ENCODE measurements around the genes PPP1R14D, CHAC1, NDUFAF1 and RTF1.

DNA sequence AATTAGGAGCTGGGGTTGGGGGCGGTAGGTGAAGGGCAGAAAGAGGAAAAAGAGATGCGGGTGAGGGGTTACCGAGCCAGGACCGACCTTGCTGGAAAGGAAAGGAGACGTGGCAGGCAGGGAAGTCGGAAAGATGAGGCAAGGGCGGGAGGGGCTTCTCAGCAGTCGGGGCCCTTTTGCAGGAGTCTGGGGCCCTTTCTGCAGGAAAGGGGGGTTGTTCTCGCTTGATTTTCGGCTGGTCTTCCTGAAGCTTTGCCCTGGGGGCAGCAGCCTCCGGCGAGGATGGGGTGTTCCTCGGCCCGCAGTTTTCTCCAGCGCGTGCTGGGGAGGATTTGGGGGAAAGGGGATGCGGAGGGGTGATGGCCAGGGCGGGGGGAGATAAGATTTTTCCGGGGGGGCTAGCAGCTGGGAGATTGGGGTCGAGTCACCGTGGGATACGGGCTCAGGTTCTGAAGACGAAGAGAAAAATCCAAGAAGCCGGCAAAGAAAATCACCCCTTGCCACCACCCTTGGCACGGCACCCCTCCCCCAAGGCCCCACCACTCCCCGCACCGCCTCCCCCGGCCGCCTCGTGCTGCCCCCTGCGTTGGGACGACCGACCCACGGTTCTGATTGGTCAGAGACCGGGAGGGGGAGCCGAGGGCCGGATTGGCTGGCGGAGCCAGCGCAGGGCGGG, 431 bp upstream of the BAHD1 start:
- CAGE, long polyA plus RNA: no peak
- RRBS: 2% methylated on average over 14 of the region's 40 CpGs

GRCh38 chr15:40487834-40488229, 17.0 kb downstream of the CHST14 start:
- CAGE, long polyA plus RNA: no peak
- RRBS: 94% methylated on average over 2 of the region's 19 CpGs

- CAGE, long polyA plus RNA: no peak
- RRBS: no CpG with 5 or more reads among the region's 5 CpGs
Measured at GRCh38 chr15:40744209-40744599, 10.8 kb downstream of the RMDN3 start.

- CAGE, long polyA plus RNA: no peak
- RRBS: no CpG with 5 or more reads among the region's 10 CpGs
Measured at GRCh38 chr15:40828536-40829536, at the start of gene PPP1R14D. Gene PPP1R14D (minus strand): TSS chr15:40828708.

DNA sequence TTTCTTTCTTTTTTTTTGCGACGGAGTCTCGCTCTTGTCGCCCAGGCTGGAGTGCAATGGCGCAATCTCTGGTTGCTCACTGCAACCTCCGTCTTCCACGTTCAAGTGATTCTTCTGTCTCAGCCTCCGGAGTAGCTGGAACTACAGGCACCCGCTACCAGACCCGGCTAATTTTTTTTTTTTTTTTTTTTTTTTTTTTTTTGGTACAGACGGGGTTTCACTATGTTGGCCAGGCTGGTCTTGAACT, 1.2 kb downstream of the SPINT1 start:
- CAGE, long polyA plus RNA: no peak
- RRBS: no CpG with 5 or more reads among the region's 11 CpGs

DNA sequence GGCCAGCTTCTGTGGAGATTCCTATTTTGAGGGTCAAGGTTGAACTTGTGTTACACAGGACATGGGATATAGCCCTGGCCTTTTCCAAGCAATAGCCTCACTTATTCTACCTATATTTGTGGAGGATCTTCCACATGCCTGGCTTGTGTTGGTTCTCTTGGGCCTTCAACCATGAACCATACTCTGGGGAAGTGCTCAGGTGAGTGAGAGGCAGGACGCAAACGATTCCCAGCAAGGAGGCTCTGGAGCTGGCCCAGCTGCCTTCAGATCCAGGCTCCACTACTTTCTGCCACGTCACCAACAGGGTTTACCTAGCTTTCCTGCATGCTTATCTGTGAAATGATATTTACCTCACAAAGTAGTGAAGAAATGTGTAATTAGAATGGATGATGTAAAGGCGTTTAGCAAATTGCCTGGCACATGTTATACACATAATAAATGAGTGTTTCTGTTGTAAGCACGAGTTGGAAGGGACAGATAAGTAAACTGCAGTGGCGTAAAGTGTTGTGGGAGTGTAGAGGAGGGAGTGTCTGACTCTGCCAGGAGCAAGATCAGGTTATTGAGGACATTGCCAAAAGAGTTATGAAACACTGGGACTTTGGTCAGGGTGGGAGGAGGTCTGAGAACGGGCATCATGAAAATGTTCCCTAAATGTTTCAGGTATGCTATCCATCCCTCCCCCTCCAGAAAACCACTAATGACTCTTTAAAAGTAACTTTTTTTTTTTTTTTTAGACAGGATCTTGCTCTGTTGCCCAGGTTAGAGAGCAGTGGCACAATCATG, 3.5 kb upstream of the CHAC1 start:
- CAGE, long polyA plus RNA: no peak
- RRBS: no CpG with 5 or more reads among the region's 7 CpGs

GRCh38 chr15:40953350-40953644, at the start of gene CHAC1:
Gene CHAC1 (plus strand): TSS chr15:40953471.
- CAGE, long polyA plus RNA: no peak
- RRBS: 0% methylated on average over 6 of the region's 25 CpGs

GRCh38 chr15:40982862-40983348, 29.6 kb downstream of the CHAC1 start:
- CAGE, long polyA plus RNA: no peak
- RRBS: 87% methylated on average over 4 of the region's 13 CpGs

- CAGE, long polyA plus RNA: no peak
- RRBS: no CpG with 5 or more reads among the region's 6 CpGs
Measured at GRCh38 chr15:40987064-40987483, 33.8 kb downstream of the CHAC1 start.

- CAGE, long polyA plus RNA: no peak
- RRBS: no CpG with 5 or more reads among the region's 6 CpGs
Measured at GRCh38 chr15:41020820-41021296, 67.6 kb downstream of the CHAC1 start.

- CAGE, long polyA plus RNA: no peak
- RRBS: no CpG with 5 or more reads among the region's 6 CpGs
Measured at GRCh38 chr15:41116908-41117211, 780 bp upstream of the INO80 start.

DNA sequence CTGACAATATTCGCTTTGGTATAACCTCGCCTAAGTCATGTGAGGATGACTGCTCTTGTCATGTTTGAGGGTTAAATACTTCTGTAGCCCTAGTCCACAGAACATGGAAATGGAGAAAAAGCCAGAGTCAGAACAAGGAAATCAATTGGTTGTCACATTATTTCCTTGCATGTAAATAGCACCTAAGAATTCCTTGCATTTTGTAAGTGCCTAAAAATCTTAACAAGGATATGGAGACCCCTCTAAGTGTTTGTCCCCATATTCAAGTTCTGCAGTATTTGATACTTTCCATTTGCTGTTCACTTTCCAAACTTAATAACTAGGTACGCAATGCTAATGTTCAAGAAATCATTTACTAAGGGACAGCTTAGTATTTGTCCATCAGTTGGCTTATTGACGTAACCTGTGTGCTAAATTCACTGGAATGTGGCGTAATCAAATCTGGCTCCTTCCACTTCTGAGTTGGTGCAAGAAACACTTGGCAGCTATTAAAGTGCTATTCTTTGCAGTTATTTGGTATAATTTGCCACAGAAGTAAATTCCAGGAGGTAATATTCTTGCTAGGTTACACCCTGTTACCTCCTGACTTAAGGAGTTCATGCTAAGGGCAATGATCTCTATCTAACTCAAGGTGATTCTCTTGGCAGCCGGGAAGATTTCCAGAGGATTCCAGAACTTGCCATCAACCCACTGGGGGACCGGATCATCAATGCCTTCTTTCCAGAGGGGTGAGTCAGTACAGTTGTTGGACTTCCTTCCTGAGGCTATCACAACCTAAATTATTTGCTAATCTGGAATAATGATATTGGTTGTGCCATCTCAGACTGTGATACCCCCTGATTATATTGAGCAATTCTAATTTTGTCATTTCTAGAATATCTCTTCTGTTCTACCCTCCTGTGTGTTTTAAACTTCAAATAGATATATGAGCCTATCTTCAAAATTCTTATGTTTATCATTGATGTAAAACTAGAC, 25.5 kb downstream of the CHP1 start:
- CAGE, long polyA plus RNA: no peak
- RRBS: no CpG with 5 or more reads among the region's 7 CpGs

DNA sequence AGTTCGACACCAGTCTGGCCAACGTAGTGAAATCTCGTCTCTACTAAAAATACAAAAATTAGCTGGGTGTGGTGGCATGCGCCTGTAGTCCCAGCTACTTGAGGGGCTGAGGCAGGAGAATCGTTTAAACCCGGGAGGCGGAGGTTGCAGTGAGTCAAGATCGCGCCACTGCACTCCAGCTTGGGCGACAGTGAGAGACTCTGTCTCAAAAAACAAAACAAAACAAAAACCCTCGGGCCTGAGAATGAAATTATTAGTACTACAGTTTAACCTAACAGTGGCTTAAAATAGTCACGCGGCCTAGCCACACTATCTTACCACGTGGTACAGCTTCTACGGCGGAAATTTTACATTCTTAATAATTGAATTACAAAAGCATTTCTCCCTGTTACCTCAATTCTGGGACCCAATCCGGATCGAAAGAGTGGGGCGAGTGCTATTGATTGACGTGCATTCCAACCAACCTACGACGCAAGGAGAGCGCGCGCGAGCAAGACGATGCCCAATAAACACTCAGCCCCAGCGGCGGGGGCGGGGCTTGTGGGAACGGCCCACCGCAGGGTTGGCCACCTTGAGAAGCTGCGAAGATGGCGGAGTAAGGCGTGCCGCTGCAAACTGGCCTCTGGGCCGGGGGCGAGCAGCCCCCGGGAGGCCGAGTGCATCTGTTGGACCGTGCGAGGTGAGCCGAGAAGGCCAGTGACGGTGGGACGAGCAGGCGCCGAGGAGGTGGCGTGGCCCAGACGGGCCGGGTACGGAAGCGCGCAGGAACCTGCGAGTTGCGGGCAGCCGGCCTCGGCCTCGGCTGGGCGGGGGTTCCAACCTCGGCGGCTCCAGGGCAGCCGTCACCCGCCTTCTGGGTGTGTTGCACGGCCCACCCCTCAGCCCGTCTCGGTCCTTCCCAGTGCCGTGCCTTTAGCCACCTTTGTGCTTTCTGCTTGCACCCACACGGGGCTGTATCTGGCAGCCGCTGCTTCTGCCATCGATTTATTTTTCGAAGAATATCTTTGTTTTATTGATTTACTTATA, 48.6 kb downstream of the OIP5 start:
- CAGE, long polyA plus RNA: no peak
- RRBS: under 1% methylated on average over 15 of the region's 71 CpGs

- CAGE, long polyA plus RNA: no peak
- RRBS: 97% methylated on average over 2 of the region's 9 CpGs
Measured at GRCh38 chr15:41396469-41397076, 5.7 kb downstream of the NDUFAF1 start.

DNA sequence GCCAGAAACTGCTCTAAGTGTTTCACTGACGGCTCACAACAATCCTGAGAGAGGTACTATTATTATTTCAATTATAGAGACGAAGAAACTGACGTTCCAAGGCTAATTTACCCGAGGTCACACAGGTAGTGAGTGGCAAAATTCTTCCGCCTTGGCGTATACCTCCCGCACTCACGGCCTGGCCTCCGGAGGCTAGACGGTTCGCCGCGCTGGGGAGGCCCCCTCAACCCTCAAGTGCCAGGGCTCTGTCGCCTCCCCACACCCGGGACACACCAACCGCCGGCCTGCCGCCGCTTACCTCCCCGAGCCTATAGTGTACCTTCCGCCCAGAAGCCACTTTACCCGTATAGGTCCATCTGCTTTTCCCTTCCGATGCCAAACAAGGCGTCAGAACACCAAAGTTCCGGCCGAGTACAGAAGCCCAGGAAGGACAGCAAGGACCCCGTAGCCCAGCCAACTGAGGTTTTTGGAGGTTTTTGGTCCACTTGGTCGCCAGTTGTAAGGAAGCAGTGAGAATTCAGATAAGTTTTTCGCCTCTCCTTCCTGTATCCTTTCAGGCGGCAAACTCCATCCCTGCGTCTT, at the start of gene NDUFAF1:
Gene NDUFAF1, minus strand, starts transcription at position 348 of the 582 bp plus-strand sequence.
- CAGE, long polyA plus RNA: no peak
- RRBS: 2% methylated on average over 7 of the region's 31 CpGs

DNA sequence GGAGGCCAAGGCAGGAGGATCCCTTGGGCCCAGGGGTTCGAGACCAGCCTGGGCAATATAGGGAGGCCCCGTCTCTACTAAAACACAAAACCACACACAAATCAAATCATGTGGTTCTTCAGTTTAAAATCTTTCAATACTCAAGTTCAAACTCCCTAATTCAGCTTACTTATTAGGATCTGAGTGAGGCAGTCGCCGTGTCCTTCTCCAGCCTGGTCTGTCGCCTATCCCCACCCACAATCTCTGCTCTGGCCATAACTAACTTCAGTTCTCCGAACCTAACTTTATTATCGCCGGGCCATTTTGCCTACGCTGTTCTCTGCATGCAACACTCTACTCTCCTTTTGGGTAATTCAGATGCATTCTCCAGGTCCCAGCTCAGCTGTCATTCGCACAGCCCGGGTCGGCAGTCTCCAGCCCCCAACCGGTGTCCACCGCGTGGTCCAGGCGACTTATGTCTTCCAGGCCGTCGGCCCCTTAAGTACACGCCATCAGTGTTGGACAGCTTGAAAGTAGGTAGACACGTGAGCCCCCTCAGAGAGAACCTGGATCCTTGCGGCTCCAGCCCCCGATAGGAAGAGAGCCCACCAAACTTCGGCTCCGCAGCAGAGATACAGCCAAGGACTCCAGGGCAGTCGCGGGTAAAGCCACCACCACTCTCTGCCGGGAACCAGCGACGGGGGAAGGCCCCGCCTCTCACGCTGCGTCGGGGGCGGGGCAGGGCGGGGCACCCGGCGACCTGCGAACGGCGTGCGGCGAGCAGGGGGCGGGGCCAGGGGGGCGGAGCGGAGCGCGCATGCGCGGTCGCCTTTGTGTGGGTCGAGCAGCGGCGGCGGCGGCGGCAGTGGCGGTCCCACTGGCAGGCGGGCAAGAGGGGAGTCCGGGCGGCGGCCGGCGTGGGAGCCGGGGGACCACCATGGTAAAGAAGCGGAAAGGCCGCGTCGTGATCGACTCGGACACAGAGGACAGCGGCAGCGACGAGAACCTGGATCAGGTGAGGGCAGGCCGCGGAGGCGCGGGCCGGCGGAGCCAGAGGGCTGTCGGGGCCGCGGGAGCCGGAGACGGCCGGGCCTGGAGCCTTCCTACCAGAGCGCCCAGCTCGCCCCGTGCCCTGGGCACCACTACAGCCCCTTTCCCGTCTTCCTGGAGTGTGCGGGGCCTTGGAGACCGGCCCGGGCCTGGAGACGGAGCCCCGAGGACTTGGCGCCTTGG, at the start of gene RTF1:
Gene RTF1, plus strand, starts transcription at position 776 of the 1,212 bp plus-strand sequence.
- CAGE, long polyA plus RNA: no peak
- RRBS: 1% methylated on average over 23 of the region's 95 CpGs

DNA sequence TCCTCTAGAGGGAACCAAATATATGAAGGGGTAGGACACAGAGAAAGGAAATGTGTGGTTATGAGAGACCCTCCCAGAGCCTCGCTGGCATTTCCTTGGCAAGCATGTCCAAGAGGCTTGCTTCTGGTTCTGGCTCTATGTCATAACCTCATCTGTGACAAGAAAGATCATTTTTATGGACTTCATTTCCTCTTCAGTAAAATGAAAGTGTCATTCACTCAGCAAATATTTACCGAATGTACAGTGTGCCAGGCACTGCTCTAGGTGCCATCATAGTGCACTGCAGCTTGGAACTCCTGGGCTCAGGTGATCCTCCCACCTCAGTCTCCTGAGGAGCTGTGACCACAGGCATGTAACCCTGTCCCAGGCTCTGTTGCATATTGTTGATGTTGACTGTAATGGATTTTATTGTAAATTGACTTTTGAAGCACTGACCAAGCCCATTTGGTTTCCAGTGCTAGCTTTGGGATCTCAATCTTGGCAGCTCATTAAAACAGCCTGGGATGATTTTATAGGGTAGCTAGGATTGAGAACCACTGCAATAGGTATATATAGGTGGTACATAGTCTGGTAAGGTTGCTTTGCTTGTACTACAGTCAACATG, 18.7 kb upstream of the ITPKA start:
- CAGE, long polyA plus RNA: no peak
- RRBS: no CpG with 5 or more reads among the region's 2 CpGs

GRCh38 chr15:41531008-41531466, 13.0 kb downstream of the RPAP1 start:
- CAGE, long polyA plus RNA: no peak
- RRBS: no CpG with 5 or more reads among the region's 6 CpGs

DNA sequence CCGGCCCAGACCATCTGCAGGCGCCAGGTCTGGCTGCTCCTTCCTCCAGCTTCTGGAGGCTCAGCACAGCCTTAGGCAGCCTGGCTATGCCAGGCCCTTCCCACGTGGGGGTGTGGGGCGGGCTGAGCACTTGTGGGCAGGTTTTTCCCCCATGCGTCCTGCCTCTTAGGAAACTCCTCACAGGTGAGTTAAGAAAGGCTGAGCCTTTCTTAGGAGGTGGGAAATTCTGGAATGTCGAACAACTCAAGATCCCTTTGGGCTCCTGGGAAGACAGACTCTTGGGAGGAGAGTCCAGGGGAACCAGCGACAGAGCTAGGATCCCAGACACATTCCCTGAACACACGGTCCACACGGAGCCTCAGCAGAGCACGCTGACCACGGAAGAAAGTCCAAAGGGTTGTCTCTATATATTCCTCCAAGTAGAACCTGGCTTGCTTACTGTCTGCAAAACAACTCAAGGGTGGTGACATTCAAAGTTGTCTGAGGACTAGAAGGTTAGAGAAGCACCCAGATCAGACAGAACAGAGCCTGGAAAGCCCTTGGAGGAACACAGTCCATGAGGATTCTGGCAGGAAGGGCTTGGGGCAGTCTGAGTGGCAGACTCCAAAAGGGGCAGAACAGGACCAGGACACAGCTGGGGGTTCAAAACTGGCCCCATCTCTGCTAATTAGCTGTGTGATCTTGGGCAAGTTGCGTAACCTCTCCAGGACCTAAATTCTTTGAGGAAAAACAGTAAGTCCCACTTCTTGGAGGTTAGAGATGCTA, 11.5 kb downstream of the PLA2G4B start:
- CAGE, long polyA plus RNA: no peak
- RRBS: 14% methylated on average over 1 of the region's 12 CpGs

GRCh38 chr15:41921629-41922180, 27.9 kb upstream of the SPTBN5 start:
- CAGE, long polyA plus RNA: no peak
- RRBS: no CpG with 5 or more reads among the region's 7 CpGs